Measurements from ENCODE around the genes RSPH1, WDR4 and RRP1.

DNA sequence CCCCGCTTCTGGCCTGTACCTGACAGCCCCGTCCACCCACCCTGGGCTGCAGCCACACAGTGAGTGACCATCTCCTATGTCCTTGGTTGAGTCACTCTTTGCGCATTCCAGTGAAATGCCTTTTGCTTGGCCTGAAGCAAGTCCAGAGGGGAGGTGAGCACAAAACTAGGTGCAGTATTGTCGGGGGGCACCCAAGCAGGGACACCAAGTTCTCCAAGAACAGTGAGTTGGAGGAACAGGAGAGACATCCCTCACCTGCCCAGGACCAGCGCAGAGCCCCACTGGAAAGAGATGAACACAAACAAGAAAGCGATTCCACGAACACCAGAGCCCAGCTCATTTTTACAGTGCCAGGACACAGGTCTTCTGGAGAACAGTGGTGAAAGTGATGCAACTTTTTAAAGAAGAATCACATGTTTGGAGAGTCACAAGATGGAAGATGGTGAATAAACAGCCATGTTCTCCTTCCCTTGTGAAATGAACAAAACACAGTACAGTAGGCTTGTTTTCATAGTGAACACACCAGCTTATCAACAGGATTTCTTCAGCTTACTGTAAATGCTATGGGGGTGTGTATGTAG lies 10.0 kb downstream of the TMPRSS3 start:
- PRO-cap, 3 experiments: no peak in any of the 3 experiments
- RRBS: no CpG with 5 or more reads among the region's 7 CpGs

DNA sequence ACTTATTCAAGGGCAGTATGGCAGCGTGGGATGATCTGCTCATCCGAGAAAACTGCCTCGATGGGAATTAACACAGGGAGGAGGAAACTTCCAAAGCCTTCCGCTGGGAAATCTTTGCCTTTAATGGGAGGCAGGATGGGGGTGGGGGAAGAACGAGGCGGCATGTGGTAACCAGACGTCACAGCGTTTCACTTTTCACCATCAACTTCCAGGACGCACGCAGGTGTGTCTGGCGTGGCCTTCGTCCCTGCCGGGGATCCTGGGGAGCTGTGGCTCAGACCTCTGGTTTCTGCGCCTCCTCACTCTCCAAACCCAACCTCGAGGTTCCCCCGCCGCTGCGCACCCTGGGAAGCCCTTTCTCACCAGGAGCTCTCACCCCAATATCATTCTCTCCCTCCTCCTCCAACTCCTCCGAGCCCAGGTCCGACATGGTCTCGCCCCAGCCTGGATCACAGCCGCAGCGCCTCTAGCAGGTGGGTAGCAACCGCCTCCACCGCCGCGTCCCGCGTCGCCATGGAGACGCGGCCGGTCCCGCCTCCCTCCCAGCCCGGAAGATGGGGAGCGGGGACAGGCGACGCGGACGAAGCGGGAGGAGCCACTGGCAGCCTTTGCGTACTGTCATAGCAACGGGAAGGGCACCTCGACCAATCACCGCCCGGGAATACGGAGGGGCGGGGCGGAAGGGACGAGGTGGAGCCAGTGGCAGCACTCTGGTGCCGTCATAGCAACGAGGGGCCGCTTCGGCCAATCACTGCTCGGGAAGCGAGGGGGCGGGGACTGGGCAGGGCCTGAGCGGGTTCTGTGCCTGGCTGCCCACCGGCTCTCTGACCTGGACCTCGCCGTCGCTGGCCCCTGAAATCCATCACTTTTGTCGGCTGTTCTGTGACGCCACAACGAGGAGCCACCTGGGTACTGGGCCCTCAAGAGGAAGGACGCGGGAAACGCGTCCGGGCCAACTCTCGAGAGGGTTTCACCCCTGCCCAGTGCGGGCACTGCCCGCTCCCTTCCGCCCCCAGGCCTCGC lies at the start of gene RSPH1:
TSS of gene RSPH1 (minus strand) at position 468 of the 1,023 bp plus-strand sequence.
- PRO-cap, 3 experiments: peak in 3 of 3 experiments; most common plus-strand start position 816 of the sequence (in 3); most common minus-strand start position 515 of the sequence (in 3)
- RRBS: under 1% methylated on average over 14 of the region's 75 CpGs

GRCh38 chr21:42783421-42784240 lies 95.7 kb downstream of the WDR4 start:
- PRO-cap, 3 experiments: peak in 2 of 3 experiments; most common plus-strand start chr21:42784036 (in 2); most common minus-strand start chr21:42784007 (in 1)
- RRBS: no CpG with 5 or more reads among the region's 27 CpGs

- PRO-cap, 3 experiments: no peak in any of the 3 experiments
- RRBS: no CpG with 5 or more reads among the region's 11 CpGs
These were observed 47.1 kb downstream of the WDR4 start for GRCh38 chr21:42832133-42832687.

GRCh38 chr21:42840323-42841550 lies 38.6 kb downstream of the WDR4 start:
- PRO-cap, 3 experiments: no peak in any of the 3 experiments
- RRBS: no CpG with 5 or more reads among the region's 25 CpGs

GRCh38 chr21:42849488-42850350 lies 29.6 kb downstream of the WDR4 start:
- PRO-cap, 3 experiments: no peak in any of the 3 experiments
- RRBS: 93% methylated on average over 5 of the region's 35 CpGs

GRCh38 chr21:42878729-42879767 lies at the start of gene WDR4:
Gene WDR4 (minus strand): TSS chr21:42879539.
- PRO-cap, 3 experiments: peak in 3 of 3 experiments; most common plus-strand start chr21:42879716 (in 3); most common minus-strand start chr21:42879547 (in 3)
- RRBS: 1% methylated on average over 32 of the region's 93 CpGs

DNA sequence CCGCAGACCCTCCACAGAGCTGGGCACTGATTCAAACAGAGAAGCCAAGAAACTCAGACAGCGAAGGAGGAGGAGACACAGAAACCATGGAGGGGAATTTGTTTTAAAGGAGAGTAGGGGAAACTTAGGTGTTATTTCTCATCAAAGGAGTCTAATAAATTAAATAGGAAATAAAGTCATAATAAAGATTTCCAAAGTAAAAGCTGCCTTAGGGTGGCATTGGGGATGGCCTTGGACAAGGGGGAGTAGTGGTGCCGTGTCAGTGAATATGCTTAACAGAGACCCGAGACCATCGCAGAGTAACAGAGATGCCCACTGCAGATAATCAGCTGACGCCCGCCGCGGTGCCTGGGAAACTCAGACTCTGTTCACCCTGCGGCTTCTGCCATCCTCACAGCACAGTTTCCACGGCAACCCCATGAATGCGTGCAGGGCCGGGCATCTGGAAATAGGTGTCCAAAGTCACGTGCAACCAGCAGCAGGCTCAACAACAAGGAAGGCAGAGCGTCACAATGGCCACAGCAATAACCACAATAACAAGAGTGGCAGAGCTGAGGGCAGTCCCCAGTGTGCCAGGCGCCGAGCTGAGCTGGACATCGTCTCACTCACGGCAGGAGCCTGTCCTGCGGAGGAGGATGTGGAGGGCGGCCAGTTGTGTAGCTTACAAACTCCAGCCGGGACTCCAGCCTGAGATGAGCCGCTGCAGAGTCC lies 101.9 kb downstream of the CRYAA start:
- PRO-cap, 3 experiments: no peak in any of the 3 experiments
- RRBS: 17% methylated on average over 2 of the region's 23 CpGs

GRCh38 chr21:43274519-43274799 lies 105.7 kb downstream of the CRYAA start:
- PRO-cap, 3 experiments: no peak in any of the 3 experiments
- RRBS: no CpG with 5 or more reads among the region's 6 CpGs

GRCh38 chr21:43312514-43313465 lies 114.1 kb downstream of the SIK1 start:
- PRO-cap, 3 experiments: no peak in any of the 3 experiments
- RRBS: no CpG with 5 or more reads among the region's 14 CpGs

DNA sequence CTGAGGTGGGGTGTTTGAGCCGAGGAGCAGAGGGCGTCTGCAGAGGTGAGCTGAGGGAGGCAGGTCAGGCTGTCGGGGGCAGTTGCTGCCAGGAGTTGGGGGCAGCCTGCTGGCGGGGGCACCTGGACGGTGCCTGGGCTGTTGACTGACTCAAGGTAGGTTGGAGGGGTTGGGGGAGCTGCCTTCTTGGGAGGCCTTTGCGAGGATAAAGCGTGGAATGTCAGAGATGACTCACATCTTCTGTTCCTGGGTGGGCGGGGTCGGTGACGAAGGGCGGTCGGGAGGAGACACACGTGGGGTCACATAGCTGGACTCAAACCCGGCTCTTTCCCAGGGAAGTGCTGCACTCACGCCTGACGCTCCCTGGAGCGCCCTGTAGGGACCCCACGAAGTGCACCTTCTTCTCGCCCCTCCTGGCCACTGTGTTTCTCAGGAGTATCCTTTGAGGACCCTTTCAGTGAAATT lies 86.2 kb downstream of the SIK1 start:
- PRO-cap, 3 experiments: no peak in any of the 3 experiments
- RRBS: no CpG with 5 or more reads among the region's 19 CpGs

DNA sequence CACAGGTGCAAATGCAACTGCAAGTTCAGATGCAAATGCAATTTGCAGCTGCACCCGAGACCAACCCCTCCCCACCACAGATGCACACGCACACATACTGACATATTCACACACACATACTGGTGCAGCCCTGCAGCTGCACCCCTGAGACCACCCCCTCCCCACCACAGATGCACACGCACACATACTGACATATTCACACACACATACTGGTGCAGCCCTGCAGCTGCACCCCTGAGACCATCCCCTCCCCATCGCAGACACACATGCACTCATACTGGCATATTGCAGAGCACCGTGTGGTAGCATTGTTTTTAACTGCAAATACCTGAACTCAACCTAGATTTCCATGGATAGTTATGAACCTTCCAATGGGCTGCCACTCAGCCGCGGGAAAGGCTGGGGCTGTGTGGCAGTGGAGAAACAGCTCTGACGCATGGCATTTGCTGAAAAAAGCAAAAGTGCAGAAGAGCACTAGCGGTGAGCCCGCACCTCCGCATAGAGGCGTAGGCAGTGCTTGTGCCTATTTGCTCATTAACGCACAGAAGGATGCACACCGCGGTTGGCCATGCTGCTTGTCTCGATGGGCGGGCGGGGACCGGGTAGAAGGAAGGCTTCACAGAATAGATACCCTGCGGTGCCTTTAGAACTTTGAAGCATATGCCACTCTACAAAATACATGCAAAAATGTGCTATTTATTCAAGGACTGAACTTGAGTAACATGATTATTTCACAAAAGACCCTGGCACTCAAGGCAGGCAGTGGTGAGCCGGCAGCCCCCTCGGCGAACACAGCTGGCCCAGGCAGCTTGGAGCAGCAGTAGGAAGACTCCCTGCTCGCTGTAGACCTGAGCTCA lies 71.8 kb downstream of the SIK1 start:
- PRO-cap, 3 experiments: no peak in any of the 3 experiments
- RRBS: 69% methylated on average over 3 of the region's 24 CpGs

GRCh38 chr21:43362131-43362826 lies 64.7 kb downstream of the SIK1 start:
- PRO-cap, 3 experiments: peak in 1 of 3 experiments; most common plus-strand start chr21:43362463 (in 1); most common minus-strand start chr21:43362412 (in 1)
- RRBS: 2% methylated on average over 15 of the region's 43 CpGs

DNA sequence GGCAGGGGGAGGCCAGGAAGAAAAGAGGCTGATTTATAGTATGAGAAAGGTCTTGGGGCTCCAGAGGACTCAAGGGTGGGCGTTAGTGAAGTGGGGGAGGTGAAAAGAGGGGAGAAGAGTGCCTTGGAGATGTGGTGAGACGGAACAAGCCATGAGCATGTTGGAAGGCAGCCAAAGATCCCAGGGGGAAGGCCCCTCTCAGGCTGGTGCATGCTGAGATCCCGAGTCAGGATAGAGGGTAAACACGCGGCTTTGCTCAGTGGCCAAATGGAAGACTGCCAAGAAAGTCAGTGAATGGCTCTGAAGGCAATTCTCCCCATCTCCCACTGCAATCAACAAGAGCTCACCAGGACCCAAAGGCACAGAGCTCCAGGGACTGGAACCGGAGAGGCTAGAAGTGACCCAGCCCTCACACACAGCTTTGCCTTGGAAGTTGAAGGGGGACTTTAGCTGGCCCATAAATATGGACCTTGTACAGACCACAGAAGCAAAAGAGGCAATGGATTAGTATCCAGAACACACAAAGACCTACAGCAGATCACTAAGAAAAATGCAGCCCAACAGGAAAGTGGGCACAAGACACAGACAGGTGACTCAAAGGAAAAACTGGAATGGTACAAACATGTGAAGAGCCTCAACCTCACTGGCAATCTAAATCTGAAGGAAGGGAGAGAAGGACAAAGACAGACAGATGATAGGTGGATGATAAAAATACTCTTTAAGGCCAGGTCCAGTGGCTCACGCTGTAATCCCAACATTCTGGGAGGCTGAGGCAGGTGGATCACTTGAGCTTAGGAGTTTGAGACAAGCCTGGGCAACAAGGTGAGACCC lies 44.8 kb downstream of the H2BC12L start:
- PRO-cap, 3 experiments: no peak in any of the 3 experiments
- RRBS: no CpG with 5 or more reads among the region's 7 CpGs

GRCh38 chr21:43736003-43736651 lies 17.2 kb downstream of the PDXK start:
- PRO-cap, 3 experiments: no peak in any of the 3 experiments
- RRBS: no CpG with 5 or more reads among the region's 25 CpGs

- PRO-cap, 3 experiments: no peak in any of the 3 experiments
- RRBS: 94% methylated on average over 4 of the region's 12 CpGs
These were observed 25.2 kb downstream of the PDXK start for GRCh38 chr21:43744130-43744603.

DNA sequence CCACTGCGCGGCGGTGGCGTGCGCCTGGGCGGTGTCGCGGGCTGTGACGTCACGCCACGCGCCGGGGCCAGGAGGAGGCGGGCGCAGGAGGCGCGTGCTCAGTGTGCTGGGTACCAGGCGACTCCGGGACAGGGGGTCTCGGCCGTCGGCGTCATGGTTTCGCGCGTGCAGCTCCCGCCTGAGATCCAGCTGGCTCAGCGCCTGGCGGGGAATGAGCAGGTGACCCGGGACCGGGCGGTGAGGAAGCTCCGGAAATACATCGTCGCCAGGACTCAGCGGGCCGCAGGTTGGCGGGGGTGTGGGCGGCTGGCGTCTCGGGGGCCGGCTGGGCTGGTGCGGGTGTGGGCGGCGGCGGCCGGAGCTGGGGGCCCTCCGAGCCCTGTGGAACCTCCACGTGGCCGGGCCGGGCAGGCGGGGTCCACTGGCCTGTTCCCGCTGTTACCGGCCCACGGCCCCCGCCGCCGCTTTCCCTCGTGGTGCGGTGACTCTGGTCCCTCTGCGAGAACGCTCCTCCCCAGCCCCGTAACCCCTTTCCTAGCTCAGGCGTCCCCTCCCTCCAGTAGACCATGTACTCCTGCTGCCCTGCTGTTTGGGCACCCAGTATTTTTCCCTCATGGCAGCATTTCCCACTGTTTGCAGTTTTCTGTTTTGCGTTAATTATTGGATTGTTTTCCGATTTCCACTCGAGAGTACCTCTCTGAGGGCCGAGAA lies at the start of gene RRP1:
TSS of gene RRP1 (plus strand) at position 101 of the 711 bp plus-strand sequence.
- PRO-cap, 3 experiments: peak in 3 of 3 experiments; most common plus-strand start position 76 of the sequence (in 2); most common minus-strand start position 423 of the sequence (in 1)
- RRBS: 2% methylated on average over 40 of the region's 68 CpGs

- PRO-cap, 3 experiments: no peak in any of the 3 experiments
- RRBS: no CpG with 5 or more reads among the region's 16 CpGs
These were observed 21.4 kb downstream of the RRP1 start for GRCh38 chr21:43810696-43811251.

DNA sequence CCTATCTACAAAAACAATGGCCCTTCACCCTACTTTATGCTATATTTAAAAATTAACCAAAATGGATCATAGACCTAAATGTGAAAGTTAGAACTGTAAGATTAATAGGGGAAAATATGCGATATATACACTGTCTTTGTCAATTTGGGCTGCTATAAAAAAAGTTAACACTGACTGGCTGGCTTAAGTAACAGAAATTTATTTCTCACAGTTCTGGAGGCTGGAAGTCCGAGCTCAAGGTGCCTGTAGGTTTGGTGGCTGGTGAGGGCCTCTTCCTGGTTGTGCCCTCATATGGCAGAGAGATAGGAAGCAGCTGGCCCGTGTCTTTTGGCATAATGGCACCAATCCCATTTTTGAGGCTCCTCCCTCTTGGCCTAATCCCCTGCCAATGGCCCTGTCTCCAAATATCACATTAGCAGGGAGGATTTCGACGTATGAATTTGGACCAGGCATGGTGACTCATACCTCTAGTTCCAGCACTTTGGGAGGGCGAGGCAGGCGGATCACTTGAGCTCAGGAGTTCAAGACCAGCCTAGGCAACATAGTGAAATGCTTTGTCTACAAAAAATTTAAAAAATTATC lies 37.3 kb downstream of the AGPAT3 start:
- PRO-cap, 3 experiments: no peak in any of the 3 experiments
- RRBS: no CpG with 5 or more reads among the region's 7 CpGs

DNA sequence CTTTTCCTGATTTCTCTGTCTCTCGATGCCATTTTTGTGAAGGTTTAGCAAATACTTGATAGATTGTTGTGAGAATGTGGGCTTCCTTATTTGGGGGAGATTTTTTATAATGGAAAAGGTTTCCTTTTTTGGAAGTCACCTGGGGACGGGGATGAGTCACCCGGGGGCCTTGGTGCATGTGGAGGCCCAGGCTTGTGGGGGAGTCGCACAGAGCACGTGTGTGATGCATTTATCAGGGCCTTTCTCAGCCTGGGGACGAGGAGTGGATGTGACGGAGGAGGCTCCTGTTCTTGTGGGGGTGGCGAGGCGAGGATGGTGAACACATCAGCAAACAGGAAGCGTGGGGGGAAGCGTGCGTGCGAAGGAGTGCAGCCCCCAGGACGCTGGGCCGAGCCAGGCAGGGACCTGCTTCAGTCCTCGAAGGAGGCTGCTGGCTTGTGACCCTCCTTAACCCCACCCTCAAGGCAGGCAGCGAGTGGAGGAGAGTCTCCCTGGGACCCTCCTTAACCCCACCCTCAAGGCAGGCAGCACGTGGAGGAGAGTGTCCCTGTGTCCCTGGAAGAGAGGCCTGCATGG lies 57.0 kb downstream of the AGPAT3 start:
- PRO-cap, 3 experiments: no peak in any of the 3 experiments
- RRBS: no CpG with 5 or more reads among the region's 18 CpGs